PC-3 (cell line): Measurements from ENCODE around the genes CLOCK and HOPX.

DNA sequence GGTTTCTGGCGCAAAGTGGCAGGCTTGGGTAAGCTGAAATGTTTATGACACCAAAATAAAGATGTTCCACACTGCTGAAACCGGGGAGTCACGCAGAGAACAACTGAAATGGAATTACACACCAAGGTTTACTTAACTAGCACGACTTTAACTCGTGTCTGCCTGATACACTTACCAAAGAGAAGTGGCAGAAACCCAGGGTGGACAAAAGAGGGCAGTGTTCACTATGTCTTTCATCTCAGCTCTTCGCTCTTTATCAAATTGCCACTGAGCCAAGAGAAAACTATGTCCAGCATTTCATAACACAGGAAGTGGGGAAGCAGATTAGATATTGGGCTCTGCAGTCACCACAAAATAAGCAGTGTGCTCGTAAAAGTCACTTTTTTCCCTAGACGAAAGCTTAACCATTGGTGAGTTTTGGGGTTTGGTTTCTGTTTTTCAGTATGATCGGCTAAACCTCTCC is 155.8 kb downstream of the CHIC2 start:
- RAMPAGE, long total RNA, result no peak

GRCh38 chr4:54154276-54154692 is 54.3 kb downstream of the GSX2 start:
- RAMPAGE, long total RNA, result no peak

GRCh38 chr4:54590786-54591046 is 67.0 kb upstream of the KIT start:
- RAMPAGE, long total RNA, result no peak

- RAMPAGE, long total RNA, result no peak
Observed at GRCh38 chr4:54658236-54659285, 804 bp downstream of the KIT start.

- RAMPAGE, long total RNA, result no peak
Observed at GRCh38 chr4:54941125-54941487, 184.3 kb downstream of the KDR start.

DNA sequence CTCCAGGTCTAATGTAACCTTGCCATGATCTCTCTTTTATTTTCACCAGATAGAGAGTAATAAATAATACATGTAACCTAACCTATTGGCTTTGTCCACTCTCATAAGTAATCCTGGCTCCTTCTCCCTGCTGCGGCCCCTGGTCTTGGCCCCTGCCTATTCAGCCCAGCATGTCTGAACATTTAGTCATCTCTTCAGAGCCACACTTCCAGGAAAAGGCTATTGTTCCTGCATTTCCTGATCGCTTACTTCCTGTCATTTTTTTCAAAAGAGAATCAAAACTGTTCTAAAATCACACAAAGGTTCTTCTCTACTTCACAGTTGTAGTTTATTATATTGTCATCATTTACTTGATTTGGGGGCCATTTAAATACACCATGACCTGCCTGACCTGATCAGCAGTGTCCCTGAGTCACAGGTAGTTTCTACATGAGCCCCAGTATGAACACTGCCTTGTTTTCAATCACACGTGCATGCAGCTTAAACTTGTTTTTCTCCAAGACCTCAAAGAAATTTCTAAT is 47.3 kb upstream of the KDR start:
- RAMPAGE, long total RNA, result no peak

- RAMPAGE, long total RNA, result no peak
Observed at GRCh38 chr4:55261238-55261461, 84.9 kb upstream of the SRD5A3 start.

- RAMPAGE, long total RNA, result no peak
Observed at GRCh38 chr4:55346924-55347419, 930 bp downstream of the SRD5A3 start.

GRCh38 chr4:55431085-55432200 is 35.7 kb downstream of the TMEM165 start:
- RAMPAGE, long total RNA, result no peak

DNA sequence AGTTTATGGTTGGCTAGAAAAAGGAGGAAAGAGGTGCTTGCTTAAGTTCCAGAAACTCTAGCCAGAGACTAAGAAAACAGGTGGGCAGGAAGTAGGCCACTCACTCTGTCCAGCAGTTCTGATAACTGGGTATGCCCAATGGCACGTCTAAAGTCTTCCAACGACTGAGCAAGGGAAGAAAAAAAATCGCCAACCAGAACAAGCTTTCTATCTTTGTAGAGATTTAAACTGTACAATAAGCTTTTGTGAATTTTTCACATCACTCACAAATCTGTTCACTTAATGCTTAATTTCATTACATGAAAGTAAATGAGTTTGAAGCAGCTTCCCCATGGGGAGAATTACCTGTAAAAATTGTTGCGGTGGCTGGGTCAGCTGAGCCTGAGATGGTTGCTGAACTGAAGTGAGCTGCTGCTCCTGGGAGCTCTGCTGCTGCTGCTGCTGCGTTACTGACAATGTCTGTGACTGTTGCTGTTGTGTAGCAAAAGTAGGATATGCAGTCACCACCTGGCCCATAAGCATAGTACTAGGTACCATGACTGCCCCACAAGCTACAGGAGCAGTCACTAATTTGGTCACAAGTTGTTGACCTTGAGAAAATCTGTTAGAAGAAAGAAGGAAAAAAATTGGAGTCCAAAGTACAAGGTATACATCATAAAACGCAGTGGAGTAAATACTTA is 42.3 kb downstream of the TMEM165 start:
- RAMPAGE, long total RNA, result no peak

DNA sequence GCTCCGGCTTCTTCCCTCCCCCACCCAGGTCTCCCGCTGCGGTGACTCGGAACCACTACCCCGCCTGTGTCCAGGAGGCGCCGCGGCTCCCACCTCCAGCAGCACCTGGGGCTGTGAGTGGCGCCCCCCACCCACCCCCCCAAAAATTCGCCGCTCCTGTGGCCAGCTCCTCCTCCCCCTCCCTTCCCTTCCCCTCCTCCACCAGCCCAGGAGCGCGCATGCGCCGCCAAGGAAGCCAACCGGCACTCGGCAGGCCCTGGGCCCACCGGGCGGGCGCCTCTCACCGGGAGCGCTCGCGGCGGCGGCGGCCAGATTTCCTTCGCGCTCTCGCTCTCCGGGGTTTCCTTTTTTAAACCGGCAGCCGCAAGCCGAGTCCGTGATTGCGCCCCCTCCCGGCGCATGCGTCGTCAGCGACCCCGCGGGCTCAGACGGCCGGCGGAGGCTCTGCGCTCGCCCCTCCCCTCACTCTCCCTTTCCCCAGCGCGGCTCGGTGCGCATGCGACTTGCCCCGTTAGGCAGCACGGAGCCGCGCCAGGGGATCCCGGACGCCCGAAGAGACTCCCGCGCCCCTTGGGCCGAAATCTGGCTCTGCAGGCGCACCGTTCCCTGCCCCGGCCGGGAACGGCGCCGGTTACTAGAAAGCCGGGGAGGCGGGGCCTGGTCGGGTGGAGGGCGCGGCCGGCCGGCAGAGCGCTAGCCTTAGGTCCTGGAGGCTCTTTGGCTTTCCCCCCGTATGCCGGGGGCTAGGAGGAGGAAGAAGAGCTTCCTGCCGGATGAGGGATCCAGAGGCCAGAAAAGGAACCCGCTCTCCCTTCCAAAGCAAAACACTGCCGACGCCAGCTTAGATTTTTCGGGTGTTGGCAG is at the start of gene CLOCK:
Gene CLOCK, minus strand, starts transcription at position 412 of the 864 bp plus-strand sequence.
- RAMPAGE, long total RNA, result no peak

- RAMPAGE, long total RNA, result no peak
Observed at GRCh38 chr4:56160531-56161038, 111.7 kb downstream of the CRACD start.

GRCh38 chr4:56296475-56296942 is 90.8 kb downstream of the AASDH start:
- RAMPAGE, long total RNA, result no peak

- RAMPAGE, long total RNA, result no peak
Observed at GRCh38 chr4:56462038-56462583, 5.3 kb upstream of the SRP72 start.

DNA sequence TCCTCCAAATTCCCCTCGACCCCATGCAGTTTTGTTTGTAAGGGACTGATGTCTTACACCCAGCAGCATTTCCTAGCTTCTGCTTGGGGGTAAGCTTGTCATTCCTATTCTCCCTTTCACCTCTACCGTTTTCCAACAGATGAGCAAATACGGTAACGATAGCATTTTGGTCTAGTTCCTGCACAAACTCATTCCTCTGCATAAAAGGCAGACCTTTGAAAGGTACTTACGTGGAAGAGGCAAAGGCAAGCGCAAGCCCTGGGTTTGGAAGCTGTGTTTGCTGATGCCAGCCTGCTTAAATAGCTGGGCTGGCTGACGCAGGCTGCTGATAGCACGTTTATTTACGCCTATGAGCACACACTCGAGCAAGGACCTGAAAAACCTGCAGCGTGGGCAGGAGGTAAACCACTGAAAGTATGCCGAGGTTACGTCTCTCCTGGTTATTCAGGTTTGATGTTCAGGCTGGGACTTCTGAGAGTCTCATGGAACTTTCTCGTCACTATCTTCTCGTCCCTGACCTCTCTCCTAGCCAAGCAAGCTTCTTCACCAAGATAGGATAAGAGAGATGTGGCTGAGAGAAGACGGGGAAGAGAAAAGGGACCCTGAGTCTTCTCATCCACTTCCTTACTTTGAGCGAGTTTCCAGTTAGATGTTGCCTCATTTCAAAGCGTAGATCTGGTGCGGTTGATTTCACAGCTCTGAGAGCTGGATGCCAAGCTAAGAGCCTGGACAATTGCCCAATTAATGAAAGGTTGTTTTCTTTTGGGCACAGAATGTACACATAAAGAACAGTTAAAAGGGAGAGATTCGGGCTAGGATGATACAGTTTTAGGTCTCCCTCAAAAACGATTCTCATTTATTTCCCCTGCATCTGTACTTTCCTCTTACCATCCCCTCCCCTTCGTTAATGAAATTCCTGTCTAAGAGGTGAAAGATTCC is at the start of gene HOPX:
Gene HOPX, minus strand, starts transcription at position 272 of the 939 bp plus-strand sequence.
- RAMPAGE, long total RNA, result no peak

DNA sequence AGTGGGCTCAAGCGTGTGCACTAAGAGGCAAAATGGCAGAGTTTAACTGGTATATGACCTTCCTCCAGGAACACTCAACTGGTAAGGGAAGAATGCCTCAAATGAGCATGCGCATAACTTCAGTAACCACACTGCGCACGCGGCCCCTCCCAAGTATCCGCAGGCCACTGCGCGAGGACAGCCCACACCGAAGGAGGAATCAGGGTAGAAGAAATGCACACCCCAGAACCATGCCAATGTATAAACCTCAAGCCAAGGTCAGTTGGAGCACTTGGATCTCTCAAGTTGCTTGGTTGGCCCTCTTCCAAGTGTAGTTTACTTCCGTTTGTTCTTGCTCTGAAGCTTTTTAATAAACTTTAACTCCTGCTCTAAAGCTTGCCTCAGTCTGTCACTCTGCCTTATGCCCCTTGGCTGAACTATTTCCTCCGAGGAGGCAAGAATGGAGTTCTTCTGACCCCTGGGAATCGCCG is 21.9 kb upstream of the SPINK2 start:
- RAMPAGE, long total RNA, result no peak

GRCh38 chr4:56874111-56874598 is 33.5 kb upstream of the REST start:
- RAMPAGE, long total RNA, result no peak

DNA sequence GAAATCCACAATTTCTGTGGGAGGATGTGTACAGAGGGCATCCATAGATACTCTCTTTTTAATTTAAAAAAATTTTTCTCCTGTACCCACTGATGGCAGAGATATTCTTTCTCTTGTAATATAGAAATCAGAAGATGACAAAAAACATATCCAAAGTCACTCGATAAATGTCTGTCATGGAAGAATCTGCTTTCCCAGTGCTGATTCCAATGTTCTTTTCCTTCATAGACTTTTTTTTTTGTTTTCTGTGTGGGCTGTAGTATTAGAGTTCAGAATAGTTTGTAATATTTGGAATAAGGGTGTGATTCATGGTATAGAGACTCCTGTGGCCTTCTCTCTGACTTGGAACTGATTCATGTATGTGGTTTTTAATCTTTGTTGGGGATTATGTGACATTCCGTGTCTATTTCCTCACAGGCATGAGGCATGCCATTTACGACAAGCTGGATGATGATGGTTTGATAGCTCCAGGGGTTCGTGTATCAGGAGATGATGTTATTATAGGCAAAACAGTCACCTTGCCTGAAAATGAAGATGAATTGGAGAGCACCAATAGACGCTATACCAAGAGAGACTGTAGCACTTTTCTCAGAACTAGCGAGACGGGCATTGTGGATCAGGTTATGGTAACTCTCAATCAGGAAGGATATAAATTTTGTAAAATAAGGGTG is 44.4 kb downstream of the POLR2B start:
- RAMPAGE, long total RNA, result no peak

DNA sequence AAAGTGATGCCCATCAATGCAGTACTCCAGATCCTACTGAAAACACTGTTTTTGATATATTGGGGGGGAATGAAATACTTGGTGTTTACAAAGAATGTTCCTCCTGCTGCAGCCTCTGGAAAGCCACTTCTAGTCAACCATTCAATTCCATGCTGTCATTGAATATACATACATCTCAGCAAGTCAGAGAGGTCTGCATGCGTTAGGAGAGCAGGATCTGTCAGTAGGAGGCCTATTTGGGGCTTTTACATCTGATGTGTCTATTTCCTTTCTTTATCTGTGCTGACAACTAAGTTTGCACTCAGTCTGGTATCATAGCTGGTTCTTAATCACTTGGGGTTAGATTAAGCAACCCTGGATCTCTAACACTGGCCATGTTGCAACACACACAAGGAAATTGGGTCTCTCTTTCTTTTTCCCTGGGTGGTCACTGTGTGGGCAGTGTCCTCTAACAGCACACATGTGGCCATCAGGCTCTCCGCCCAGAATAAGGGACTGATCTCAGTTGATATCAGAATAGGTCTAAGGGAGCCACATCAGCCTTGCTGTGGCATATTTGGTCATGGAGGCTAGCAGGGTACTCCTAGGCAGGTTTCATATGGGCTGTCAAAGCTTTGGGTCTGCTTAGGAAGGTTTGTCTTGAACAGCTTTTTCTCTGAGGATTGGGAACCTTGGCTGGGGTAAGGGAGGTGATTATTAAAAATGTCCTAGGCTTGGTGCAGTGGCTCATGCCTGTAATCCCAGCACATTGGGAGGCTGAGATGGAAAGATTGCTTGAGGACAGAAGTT is 38.8 kb downstream of the IGFBP7 start:
- RAMPAGE, long total RNA, result no peak

DNA sequence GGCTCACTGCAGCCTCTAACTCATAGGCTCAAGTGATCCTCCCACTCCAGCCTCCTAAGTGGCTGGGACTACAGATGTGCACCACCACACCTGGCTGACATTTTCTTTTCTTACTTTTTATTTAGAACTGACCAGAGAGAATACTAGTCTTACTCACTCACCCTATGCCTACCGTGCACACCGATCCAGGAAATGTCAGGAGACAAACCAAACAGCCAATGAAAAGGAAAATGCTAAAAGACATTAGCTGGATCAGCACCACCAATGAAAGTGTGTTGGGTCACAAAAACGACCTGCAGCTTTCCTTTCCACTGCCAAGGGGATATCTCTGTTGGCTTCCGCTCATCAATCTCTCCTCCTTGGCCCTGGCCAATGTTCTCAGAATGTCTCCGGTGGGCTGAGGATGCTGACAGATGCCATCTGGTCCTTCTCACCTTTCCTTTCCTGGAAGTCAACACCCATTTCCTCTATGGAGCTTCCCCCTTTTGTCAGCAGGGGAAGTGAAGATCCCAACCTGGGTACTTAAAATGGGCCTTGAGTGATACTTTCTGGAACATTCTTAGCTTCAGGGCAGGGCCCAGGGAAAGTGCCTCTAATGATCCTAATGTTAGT is 29.5 kb downstream of the IGFBP7 start:
- RAMPAGE, long total RNA, result no peak